ENCODE measurements around a stretch of chr17.

DNA sequence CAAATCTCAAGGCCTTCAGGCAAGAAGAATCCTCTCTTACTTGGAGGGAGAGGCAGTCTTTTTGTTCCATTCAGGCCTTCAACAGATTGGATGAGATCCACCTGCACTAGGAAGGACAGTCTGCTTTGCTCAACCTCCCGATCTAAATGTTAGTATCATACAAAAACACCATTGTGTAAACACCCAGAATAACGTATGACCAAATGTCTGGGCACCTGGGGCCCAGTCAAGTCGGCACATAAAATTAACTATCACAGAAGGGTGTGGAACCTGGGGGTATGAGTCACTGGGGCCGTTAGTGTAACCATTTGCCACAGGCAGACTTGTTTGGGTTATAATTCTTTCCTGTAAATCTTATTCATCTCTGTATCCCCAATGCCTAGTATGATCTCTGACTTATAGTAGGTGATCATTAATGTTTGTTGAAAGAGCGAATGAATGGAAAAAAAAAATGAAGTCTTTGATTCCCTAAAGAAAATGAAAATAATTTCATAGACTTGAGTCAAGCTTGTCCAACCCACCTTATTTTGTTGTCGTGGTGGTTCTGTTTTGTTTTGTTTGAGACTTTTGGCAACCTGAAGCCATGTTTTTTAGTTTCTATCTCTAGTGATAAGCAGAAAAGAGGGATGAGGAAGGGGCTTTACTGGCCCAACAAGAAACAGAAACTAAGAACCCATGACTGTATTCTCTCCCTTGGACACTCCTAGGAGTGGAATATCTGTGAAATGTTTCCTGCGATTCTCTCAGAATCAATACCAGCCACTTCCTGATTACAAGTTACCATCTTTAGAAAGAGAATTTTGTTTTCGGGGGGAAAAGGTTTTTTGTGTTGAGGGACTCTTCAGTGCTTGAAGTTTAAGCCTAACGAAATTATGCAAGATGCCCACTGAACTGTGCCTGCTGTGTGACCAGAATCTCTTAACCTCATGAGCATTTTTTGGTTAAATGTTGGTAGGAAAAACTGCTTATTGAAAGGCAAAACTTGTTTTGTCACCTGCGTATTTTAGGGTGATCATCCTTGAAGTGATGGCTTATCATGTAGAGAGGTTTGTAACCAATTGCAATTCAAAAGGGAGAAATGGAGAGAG, 207.4 kb downstream of the PRKCA start:
- PRO-cap: no peak

- PRO-cap: no peak
Observed at GRCh38 chr17:66580121-66580875, 254.6 kb upstream of the CACNG5 start.

DNA sequence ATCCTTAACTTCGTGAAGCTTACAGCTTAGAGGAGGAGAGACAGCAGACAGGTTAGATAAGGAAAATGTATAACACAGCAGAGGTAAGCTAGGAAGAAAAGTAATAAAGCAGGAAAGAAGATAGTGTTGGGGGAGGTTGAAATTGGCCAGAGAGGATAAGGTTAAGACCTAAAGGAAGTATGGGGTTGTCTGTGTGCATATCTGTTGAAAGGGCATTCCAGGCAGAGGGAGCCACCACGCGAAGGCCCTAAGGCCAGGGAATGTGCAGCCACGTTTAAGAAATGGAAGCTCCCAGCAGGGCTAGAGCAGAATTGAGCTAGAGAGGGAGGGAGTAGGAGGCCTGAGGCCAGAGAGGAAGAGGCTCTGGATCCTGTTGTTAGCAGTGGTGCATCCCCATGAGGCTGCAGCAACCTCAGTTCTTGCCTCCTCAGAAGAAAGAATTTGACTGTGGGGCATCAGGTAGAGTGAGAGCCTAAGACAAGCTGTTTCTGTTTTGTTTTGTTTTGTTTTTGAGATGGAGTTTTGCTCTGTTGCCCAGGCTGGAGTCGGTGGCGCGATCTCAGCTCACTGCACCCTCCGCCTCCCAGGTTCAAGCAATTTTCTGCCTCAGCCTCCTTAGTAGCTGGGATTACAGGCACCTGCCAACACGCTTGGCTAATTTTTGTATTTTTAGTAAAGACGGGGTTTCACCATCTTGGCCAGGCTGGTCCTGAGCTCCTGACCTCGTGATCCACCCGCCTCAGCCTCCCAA, 58.9 kb upstream of the CACNG5 start:
- PRO-cap: no peak

DNA sequence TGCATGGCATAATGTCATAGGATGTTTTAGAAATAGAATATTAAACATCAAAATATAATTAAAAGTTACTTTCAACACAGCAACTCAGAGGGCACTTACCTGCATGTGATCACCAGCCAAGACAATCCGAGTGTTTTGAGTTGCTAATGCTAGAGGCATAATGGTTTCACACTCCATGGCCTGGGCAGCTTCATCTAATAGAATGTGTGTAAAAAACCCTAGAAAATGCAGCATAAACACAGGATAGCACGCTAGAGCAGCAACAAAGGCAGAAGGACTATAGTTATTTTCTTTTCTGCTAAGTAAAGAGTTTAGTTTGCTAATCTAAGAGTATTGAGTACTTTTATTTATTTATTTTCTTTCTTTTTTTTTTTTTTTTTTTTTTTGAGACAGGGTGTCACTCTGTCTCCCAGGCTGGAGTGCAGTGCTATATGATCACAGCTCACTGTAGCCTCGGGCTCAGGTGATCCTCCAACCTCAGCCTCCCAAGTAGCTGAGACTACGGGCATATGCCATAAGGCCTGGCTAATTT, 95.2 kb downstream of the HELZ start:
- PRO-cap: no peak

- PRO-cap: no peak
Observed at GRCh38 chr17:67178556-67179230, 66.3 kb downstream of the HELZ start.

DNA sequence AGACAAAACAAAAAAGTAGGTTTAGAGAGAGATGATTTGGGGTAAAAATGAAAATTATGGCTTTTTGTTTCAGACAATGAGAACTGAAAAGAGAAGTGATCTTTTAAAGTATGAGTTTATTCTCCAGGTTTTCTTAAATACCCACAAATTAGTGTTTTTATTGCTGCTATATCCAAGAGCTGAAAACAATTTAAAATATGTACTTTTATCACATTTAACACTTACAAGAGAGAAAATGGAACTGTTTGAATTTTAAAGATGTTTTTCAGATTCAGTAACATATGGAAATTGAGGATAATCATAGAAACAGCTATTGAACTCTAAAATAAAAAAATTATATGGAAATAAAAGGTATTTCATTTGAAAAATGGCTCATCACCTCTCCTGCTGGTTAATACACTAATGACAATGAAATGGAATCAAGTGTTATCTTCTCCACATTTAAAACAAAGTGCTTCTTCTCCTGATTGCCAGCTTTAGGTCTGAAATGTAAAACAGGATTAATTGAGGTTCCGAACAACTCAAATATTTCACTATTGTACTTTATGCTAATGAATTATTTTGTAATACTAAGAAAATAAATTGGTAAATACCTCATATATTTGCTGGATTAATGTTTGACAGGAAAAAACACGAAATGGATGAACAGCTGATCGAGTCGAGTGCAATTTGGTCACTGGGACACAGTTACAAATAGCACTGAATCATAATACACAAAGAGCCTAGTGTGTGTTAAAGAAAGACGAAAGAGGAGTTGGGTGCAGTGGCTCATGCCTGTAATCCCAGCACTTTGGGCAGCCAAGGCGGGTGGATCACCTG, 28.3 kb downstream of the PSMD12 start:
- PRO-cap: no peak

DNA sequence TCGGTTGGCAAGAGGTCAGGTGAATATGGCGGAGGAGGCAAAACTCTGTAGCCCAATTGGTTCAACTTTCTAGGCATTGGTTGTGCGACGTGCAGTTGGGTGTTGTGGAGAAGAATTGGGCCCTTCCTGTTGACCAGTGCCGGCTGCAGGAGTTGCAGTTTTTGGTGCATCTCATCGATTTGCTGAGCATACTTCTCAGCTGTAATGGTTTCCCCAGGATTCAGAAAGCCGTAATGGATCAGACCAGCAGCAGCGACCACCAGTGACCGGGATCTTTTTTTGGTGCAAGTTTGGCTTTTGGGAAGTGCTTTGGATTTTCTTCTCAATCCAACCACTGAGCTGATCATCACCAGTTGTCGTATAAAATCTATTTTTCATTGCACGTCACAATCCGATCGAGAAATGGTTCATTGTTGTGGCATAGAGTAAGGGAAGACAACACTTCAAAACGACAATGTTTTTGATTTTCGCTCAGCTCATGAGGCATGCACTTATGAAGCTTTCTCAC, 21.4 kb downstream of the PITPNC1 start:
- PRO-cap: no peak

- PRO-cap: no peak
Observed at GRCh38 chr17:67401637-67402207, 24.6 kb downstream of the PITPNC1 start.

GRCh38 chr17:67432909-67433722, 56.0 kb downstream of the PITPNC1 start:
- PRO-cap: no peak

- PRO-cap: no peak
Observed at GRCh38 chr17:67478124-67478727, 101.1 kb downstream of the PITPNC1 start.

- PRO-cap: no peak
Observed at GRCh38 chr17:67546237-67547058, 169.4 kb downstream of the PITPNC1 start.

DNA sequence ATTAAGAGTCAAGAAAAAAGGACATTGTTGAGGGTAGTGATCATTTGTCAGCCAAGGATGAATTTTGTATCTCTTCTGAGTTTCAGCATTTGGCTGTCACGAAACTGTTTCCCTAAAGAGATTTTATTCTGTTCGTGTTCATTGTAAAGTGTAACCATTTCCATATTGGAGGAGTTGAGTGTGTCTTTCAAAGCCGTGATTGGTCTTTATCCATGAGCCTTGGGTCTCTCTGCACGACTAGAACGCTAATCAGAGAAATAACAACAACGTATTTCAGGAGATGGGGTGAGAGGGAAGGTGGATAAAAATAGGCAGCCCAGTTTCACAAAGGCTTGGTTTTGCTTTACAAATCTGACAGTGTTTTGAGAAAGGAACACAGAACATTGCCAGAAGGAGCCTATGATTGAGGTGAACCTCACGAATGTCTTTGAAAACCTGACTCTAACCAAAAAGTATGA, 38.2 kb upstream of the NOL11 start:
- PRO-cap: bidirectional peak, plus-strand start at position 389 of the sequence, minus-strand start at position 247 of the sequence

DNA sequence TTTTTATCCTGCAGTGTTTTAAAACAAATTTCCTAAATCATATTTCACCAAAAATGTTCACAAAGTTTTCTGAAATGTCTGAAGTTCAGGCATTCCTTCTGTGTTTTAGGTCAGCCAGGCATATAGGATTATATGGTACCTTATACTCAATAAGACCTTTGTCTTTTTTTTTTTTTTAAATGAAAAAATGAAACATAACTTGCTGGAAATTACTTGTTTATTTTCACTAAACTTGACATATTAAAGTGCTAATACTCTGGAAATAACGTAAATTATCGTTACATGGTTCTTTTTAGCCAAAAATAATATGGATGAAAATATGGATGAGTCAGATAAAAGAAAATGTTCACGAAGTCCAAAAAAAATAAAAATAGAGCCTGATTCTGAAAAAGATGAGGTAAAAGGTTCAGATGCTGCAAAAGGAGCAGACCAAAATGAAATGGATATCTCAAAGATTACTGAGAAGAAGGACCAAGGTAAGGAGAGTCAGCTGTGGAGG, 84.0 kb downstream of the BPTF start:
- PRO-cap: no peak

DNA sequence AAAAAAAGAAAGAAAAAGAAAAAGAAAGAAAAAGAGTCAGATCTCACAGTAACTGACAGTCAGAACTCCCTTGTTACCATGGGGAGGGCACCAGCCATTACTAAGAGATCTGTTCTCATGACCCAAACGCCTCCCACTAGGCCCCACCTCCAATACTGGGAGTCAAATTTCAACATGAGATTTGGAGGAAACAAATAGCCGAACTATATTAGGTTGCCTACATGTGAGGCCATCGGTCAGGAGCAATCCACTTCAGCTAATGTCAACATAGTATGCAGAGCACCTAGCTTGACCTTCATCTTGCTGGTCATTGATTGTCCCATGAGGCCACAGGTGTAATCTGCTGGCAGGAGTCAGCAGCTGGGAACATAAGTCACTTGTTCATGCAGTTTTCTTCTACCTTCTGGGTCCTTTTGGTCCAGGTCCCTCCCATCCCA, 6.1 kb upstream of the KPNA2 start:
- PRO-cap: no peak

GRCh38 chr17:68053232-68054171, 18.0 kb downstream of the KPNA2 start:
- PRO-cap: no peak

GRCh38 chr17:68135050-68135717, 99.6 kb downstream of the KPNA2 start:
- PRO-cap: no peak

DNA sequence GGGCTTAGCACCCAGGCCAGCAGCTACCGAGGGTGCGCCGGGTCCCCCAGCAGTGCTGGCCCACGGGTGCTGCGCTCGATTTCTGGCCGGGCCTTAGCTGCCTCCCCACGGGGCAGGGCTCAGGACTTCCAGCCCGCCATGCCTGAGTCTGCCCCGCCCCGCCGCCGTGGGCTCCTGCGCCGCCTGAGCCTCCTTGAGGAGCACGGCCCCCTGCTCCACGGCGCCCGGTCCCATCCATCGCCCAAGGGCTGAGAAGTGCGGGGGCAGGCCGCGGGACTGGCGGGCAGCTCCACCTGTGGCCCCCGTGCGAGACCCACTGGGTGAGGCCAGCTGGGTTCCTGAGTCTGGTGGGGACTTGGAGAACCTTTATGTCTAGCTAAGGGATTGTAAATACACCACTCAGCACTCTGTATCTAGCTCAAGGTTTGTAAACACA, 67.8 kb upstream of the AMZ2 start:
- PRO-cap: unidirectional peak, minus-strand start at position 168 of the sequence

DNA sequence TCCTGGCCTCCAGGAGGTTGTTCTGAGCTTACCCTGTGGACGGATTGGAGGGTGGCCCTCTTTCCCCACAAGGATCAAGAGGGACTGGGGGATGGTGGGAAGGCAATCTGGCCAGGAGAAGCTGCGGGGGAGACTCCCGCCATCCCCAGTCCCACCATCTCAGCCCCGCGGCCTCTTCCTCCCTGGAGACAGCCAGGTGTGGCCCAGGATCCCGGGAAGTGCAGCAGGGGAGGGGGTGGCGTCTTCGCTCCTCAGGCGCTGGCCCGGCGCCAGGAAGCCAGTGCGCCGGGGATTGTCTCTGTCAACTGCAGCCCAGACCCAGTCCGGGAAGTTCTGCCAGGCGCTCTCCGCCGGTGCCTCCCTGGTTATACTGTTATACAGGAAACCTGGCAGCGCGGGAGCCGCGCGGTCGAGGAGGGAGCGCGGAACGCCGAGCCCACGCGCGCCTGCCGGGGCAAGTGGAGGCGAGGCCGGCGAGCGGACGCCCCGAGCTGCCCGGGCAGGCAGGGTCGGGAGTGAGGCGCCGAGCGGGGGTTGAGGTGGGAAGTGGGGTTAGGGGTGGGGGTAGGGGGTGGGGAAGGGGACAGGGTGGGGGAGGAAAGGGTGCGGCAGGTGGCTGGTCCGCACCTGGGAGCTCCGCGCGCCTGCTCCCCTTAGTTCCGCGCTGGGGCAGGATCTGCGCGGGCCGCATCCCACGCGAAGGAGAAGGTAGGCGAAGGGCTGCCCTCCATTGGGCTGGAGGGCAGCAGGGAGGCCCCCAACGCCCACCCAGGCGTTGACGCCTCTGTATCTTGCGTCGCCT, 51.7 kb upstream of the AMZ2 start:
- PRO-cap: no peak

GRCh38 chr17:68222548-68223103, 25.2 kb upstream of the AMZ2 start:
- PRO-cap: no peak

DNA sequence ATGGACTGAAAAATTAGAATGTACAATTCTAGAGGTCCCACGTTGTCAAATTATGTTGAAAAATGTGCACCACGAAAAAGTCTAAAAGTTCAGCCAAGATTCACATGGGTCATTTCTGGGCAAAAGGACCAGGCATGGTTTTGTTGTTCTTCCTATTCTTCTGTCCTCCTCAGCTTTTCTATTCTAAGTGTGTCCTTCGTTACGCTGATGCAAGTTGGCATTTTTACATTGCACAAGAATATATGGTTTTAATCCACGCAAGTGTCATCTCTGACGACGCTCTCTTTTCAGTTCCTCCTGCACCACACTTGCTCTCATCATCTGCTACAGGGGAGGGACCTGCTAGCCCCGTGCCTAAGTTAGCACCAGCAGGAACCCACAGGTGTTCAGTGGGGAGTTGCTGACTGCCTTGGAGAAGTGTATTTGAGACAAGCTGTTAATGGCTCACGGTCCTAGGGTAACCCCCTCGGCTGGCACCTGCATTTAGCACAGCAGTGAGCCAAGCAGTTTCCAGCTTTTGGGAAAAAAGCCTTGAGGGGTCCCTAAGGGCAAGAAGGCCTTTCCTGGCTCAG, 10.6 kb upstream of the AMZ2 start:
- PRO-cap: bidirectional peak, plus-strand start at position 251 of the sequence, minus-strand start at position 216 of the sequence

Measured in bronchial lymph node (tissue), 1 donor.